ENCODE measurements around the gene DPM1.

- PRO-cap: bidirectional peak, plus-strand start at chr20:50958833, minus-strand start at chr20:50958532
These were observed at the start of gene DPM1 for GRCh38 chr20:50958198-50958654. Gene DPM1, minus strand, starts transcription at chr20:50958532.

- PRO-cap: no peak
These were observed 149.1 kb downstream of the NFATC2 start for GRCh38 chr20:51393366-51393949.

- PRO-cap: no peak
These were observed 137.6 kb downstream of the NFATC2 start for GRCh38 chr20:51404590-51405554.

GRCh38 chr20:51494174-51494799 is 48.2 kb downstream of the NFATC2 start:
- PRO-cap: no peak

- PRO-cap: no peak
These were observed 44.5 kb downstream of the NFATC2 start for GRCh38 chr20:51497910-51498547.

GRCh38 chr20:51583500-51584000 is 41.0 kb upstream of the NFATC2 start:
- PRO-cap: no peak

DNA sequence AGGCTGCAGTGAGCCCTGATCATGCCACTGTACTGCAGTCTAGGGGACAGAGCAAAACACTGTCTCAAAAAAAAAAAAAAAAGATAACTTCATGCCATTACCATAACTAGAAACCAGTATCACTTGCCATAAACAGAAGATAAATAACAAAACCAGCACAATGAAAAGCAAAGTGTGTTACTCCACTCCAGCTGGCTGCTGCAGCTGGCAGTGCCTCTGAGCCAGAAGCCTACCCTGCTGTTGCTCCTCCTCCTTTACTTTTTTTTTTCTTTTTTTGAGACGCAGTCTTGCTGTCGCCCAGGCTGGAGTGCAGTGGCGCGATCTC is 26.0 kb downstream of the ATP9A start:
- PRO-cap: no peak

DNA sequence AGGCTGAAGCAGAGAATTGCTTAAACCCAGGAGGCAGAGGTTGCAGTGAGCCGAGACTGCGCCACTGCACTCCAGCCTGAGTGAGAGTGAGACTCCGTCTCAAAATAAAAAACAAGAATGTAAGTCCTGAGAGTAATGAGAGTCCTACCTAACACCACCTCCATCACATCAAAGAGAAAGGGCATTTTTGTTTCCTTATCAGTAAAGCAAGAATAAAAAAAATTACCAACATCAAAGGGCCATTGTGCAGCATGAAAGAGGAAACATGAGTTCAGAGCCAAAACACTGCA is 7.3 kb downstream of the ATP9A start:
- PRO-cap: no peak

DNA sequence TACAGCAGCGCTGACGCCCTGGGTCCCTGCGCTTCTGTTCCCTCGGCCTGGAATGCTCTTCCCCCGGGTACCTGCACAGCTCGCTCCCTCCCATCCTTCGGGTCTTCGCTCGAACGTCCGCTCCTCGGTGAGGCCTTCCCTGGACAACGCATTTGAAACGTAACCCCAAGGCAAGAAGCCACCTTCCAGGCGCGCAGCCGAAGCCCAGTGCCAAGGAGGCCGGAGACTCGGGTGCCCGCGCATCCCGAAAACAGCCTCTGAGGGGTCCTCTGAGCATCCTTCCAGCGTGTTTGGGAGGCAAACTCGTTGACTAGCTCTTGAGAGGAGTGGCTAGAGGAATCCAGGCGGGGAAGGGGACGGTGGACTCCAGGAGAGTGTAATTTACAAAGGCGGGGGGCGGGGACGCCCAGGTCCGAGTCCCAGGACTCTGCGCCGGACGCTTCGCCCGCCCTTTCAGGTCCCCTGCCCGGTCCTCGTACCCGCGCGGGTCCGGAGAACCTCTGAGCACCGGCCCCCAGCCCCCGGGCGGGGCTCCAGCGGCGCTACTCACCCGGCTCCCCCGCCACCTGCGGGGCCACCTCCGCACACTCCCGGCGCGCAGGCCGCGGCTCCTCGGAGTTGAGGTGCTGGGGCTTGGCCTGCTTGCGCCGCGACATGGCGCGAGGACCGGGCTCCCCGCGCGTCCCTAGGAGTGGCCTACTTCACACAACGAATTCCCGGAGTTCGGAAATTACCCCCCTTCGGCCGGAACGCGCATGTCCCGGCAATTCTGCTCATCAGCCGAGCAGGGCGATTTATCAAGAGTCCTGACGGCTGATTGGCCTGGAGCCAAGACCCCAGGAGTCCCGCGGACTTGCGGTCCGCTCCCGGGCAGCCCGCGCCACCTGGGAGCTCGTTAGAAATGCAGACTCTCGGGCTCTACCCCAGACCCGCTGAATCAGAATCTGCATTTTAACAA is 86.7 kb downstream of the ZFP64 start:
- PRO-cap: no peak

DNA sequence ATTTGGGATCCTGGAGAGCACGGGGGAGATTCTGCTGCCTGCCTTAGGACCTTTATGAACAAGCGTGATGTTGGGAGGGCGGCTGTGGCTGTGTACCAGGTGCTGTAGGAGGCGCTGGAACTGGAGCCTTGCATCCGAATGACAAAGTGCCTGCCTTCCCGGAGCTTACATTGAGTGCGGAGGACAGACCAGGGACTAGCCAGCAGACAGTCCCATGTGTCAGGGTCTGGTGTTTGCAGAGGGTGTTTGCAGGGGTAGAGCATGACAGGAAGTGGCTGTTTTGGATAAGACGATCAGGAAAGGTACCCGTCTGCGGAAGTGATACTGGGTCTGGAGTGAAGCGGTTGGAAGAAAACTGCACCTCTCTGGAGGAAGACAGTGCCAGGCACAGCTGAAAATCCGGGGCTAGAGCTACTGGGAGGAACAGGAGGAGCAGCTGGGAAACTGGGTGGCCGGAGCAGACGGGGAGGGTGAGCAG is 12.0 kb downstream of the TSHZ2 start:
- PRO-cap: no peak

GRCh38 chr20:52991684-52992316 is 19.6 kb downstream of the TSHZ2 start:
- PRO-cap: unidirectional peak, minus-strand start at chr20:52991893

GRCh38 chr20:53133692-53134111 is 161.5 kb downstream of the TSHZ2 start:
- PRO-cap: no peak

DNA sequence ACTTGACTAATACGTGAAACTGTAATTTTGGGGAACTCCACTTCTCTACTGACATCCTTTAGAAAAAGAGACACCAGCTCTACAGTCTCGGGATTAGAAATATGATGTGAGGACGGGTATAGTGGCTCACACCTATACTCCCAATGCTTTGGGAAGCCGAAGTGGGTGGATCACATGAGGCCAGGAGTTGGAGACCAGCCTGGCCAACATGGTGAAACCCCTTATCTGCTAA is 8.6 kb downstream of the ZNF217 start:
- PRO-cap: no peak

DNA sequence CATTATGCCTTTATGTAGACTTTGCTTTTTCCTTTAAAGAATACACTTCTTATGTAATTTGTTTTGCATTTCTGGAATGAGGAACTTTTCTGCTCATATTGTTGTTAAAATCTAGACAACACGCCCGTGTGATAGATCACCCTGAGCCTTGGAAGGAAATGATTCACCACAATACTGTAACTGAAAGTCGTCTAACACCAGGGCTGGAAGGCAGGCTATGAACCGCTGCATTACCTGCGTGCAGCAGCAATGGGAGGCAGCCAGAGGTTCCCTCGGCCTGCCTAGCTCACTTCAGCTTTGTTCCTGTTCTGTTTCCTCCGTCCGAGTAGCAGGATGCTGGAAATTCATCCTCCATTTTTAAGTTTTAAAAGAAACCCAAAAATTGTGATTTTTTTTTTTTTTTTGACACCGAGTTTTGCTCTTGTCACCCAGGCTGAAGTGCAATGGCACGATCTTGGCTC is 49.5 kb upstream of the ZNF217 start:
- PRO-cap: no peak

GRCh38 chr20:53693270-53693678 is 99.6 kb upstream of the ZNF217 start:
- PRO-cap: no peak

DNA sequence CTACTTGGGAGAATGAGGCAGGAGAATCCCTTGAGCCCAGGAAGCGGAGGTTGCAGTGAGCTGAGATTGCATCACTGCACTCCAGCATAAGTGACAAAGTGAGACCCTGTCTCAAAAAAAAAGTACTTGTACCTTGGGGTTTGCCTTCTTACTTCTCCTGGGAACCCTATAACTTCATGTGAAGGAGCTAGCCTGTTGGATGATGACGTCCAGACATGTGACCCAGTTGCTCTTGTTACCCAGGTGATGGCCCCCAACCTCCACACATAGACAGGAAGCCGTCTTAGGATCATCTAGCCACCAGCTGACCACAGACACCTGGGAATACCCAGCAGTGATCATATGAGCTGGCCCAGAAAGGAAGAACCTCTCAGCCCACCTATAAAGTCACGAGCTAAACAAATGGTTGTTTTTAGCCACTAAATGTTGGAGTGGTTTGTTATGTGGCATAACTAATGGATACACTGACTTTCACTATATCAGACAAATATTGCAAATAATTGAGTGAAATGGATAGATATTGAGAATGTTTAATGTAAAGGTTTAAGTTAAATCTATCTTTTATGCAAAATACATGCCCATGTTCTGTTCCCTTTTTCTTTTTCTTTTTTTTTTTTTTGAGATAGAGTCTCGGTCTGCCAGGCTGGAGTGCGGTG is 136.0 kb upstream of the ZNF217 start:
- PRO-cap: no peak

DNA sequence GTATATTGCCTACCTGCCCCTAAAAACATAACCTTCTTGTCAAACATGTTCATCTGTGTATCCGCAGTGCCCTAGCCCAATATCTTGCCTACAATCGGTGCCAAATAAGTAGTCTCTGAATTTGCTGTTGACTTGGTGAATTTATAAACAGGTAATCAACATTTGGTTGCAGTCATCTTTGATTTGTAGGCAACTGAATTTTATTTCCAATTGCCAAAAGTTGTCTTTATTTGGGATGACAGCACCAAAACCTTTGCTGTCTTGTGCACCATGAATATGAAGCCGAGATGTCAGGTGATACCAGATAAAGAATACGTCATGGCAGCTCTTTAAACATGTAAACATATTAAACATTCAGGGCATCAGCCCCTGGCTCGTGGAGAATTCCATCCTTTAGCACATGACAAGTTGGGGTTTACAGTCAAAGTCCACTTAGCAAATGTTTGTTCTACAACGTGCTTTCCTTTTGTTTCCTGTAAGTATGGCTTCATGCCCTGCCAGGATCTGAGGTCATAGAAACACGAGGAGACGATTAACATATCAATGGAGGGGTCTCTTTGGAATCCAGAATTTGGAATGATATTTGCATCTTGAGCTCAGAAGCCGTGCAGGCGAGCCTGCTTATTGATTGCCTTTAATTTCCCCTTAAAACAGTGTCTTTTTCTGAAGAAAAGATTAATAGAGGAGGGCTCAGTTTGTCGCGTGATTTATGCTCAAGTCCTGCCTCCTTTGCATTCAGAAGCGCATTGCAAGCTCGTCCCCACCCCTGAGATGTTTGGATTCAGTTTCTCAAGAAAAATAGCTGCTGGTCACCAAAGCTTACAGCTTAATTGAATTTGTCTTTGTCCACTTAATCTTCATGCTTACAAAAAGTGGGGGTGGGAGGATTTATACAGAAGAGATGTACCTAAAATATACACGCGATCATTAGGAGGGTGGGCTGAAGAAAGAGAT is 170.2 kb upstream of the ZNF217 start:
- PRO-cap: no peak

DNA sequence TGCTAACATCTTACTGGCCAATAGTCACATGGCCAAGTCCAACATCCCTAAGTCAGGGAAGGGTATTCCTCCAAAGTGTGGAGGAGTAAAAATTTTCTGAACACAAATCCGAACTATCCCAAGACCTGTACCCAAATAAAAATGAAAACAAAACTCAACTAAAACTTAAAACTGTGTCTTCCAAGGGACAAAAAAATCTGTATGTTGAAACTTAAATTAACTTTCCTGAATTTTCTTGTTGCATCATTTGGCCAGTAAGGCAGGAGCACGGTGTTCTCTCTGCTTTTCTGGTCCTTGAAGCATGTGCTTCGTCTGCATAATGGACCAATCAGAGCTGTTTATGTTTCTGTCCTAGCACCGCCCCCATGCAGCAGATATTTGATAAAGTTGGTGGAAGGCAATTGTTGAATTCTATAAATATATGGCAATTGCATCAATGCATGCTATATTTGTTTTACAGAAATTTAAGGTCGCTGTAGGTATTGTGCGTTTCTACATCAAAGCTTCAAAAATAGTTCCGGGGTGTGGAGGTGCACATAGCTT is 206.5 kb downstream of the BCAS1 start:
- PRO-cap: no peak

GRCh38 chr20:53867180-53867570 is 203.2 kb downstream of the BCAS1 start:
- PRO-cap: no peak

DNA sequence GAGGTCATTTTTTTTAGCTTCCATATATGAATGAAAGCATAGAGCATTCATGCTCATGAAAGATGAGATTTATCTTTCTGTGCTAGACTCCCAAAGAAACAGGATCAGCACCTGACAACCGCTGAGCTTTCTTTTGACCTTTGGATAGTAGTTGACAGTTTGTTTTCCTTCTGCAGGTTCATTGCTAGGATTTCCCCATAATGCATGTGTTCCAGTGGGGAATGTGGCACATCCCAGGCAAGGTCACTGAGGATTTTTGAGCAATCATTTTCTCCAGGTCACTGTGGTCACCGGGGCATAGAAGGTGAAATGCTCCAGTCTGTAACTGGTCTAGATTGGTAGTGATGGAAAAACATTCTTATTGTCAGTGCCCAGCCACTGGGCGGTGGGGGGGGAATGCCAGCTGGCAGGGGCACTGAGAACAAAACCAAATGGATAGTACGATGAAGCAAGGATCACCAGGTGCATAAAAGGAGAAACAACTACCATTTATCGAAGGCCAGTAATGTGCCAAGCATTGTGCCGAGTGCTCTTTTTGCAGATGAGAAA is 33.7 kb upstream of the BCAS1 start:
- PRO-cap: no peak